Metastatic Liver Carcinoma in the Adrenal Gland (tissue), 2 donors: ENCODE measurements around the genes ITPR1 and EDEM1.

DNA sequence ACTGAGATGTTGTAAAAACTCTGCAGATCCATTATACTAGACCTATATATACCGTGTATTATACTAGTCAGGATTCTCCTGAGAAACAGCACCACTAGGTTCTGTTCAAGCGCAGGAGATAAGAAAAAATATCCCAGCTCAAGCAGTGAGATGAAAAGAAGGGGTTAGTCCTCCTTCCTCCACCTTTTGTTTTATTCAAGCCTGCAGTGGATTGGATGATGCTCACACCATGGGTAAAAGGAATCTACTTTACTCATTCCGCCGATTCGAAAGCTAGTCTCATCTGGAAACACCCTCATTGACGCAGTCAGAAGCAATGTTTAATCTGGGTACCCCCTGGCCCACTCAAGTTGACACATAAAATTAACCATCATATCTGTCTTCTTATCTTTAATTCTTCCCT, 340.3 kb downstream of the CHL1 start:
- PRO-cap, 2 experiments, result no peak in any of the 2 experiments

GRCh38 chr3:2099039-2099684, 496 bp downstream of the CNTN4 start:
- PRO-cap, 2 experiments, result no peak in any of the 2 experiments

- PRO-cap, 2 experiments, result no peak in any of the 2 experiments
These were observed 17.3 kb downstream of the SETMAR start for GRCh38 chr3:4320325-4321078.

- PRO-cap, 2 experiments, result peak in 2 of 2 experiments; most common plus-strand start chr3:4493350 (in 2); most common minus-strand start chr3:4492833 (in 1)
These were observed at the start of gene ITPR1 for GRCh38 chr3:4492629-4493644. Gene ITPR1 (plus strand): TSS chr3:4493348.

- PRO-cap, 2 experiments, result no peak in any of the 2 experiments
These were observed 788 bp downstream of the ITPR1 start for GRCh38 chr3:4493970-4494302.

GRCh38 chr3:4550537-4551209, 57.5 kb downstream of the ITPR1 start:
- PRO-cap, 2 experiments, result no peak in any of the 2 experiments

GRCh38 chr3:4794582-4795335, 184.5 kb upstream of the BHLHE40 start:
- PRO-cap, 2 experiments, result no peak in any of the 2 experiments

DNA sequence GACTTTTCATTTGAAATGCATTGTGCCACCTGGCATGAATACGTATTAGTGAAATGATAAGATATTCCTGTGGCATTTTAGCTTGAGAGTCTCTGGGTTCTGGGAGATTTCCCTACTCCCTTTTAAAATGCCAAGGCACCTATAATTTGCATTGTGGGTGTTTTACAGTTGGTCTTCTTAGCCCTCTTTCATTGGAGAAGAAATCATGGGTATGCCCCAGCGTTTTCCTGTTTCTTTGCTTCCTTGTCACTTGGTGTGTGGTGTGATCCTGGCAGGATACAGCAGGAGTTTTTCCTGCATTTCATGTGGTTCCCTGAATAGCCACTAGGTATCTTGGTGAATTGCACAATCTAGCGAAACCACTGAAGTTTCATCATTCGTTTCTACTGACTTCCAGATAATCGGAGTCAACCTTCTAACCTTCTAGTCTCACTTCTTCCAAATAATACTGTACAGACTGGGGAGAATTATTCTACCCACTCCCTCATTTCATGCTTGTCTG, 2.5 kb downstream of the BHLHE40 start:
- PRO-cap, 2 experiments, result peak in 2 of 2 experiments; most common plus-strand start position 376 of the sequence (in 2); most common minus-strand start position 252 of the sequence (in 2)

GRCh38 chr3:4982179-4982628, 3.0 kb downstream of the BHLHE40 start:
- PRO-cap, 2 experiments, result no peak in any of the 2 experiments

GRCh38 chr3:4982709-4983214, 3.5 kb downstream of the BHLHE40 start:
- PRO-cap, 2 experiments, result no peak in any of the 2 experiments

- PRO-cap, 2 experiments, result peak in 2 of 2 experiments; most common plus-strand start chr3:4987033 (in 1); most common minus-strand start chr3:4986682 (in 2)
These were observed 7.6 kb downstream of the BHLHE40 start for GRCh38 chr3:4986432-4987674.

- PRO-cap, 2 experiments, result no peak in any of the 2 experiments
These were observed 66.9 kb upstream of the ARL8B start for GRCh38 chr3:5055240-5055562.

GRCh38 chr3:5187042-5187985, at the start of gene EDEM1:
Gene EDEM1 (plus strand): TSS chr3:5187707.
- PRO-cap, 2 experiments, result peak in 2 of 2 experiments; most common plus-strand start chr3:5187707 (in 2); most common minus-strand start chr3:5187338 (in 2)

DNA sequence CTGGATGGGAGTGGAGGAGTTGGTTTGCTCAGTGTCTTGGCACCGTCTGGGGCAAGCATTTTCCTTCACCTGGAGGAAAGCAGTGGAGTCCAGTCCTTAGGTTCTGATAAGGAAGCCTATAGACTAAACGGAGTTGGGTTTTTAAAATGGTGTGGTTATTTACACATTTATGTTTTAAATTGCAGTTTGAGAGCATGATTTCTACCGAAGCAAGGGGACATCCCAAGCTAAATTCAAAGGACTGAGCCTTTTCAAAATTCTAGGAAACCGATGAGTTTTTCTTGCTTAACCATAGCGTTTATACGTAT, 1.7 kb downstream of the EDEM1 start:
- PRO-cap, 2 experiments, result no peak in any of the 2 experiments

DNA sequence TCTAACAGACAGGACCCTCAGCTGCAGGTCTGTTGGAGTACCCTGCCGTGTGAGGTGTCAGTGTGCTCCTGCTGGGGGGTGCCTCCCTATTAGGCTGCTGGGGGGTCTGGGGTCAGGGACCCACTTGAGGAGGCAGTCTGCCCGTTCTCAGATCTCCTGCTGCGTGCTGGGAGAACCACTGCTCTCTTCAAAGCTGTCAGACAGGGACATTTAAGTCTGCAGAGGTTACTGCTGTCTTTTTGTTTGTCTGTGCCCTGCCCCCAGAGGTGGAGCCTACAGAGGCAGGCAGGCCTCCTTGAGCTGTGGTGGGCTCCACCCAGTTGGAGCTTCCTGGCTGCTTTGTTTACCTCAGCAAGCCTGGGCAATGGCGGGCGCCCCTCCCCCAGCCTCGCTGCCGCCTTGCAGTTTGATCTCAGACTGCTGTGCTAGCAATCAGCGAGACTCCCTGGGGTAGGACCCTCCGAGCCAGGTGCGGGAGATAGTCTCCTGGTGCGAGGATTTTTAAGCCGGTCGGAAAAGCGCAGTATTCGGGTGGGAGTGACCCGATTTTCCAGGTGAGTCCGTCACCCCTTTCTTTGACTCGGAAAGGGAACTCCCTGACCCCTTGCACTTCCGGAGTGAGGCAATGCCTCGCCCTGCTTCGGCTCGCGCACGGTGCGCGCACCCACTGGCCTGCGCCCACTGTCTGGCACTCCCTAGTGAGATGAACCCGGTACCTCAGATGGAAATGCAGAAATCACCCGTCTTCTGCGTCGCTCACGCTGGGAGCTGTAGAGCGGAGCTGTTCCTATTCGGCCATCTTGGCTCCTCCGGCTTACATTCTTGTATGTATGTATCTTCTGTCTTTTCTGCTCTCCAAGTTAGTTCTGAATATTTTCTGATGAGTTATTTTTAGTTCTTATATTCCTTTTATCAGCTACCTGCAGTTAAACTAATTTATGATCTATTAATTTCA, 370.5 kb upstream of the GRM7 start:
- PRO-cap, 2 experiments, result no peak in any of the 2 experiments

- PRO-cap, 2 experiments, result no peak in any of the 2 experiments
These were observed 50.1 kb upstream of the LMCD1 start for GRCh38 chr3:8451494-8452010.

- PRO-cap, 2 experiments, result no peak in any of the 2 experiments
These were observed 53.4 kb downstream of the LMCD1 start for GRCh38 chr3:8554669-8555694.

DNA sequence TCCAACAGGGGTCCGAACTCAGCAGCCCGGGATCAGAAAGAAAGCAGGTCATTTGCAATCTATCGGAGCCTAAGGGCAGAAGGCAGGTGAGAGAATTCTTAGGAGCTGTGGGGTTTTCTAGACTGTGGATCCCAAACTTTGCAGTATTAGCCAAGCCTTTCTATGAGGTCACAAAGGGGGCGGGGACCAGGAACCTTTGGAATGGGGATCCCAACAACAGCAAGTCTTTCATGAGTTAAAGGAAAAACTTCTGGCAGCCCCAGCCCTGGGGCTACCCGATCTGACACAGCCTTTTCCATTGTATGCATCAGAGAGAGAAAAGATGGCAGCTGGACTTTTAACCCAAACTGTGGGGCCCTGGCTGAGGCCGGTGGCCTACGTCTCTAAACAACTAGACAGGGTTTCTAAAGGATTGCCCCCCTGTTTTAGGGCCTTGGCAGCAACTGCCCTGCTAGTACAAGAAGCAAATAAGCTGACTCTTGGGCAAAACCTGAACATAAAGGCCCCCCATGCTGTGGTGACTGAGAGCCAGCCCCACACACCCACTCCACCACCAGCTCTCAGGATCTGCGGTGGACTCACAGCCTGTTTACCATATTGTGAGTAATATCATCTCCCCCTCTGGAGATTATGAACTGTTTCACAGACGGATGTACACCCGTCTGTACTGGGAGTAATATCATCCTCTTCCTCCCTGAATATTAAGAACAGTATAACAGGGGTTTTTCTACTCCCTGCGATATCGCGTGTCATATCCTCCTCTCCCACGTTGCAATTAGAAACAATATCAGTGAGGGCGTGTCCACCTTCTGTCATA, 32.9 kb upstream of the SSUH2 start:
- PRO-cap, 2 experiments, result no peak in any of the 2 experiments

- PRO-cap, 2 experiments, result no peak in any of the 2 experiments
These were observed 65.5 kb downstream of the SRGAP3 start for GRCh38 chr3:9183712-9184486.

DNA sequence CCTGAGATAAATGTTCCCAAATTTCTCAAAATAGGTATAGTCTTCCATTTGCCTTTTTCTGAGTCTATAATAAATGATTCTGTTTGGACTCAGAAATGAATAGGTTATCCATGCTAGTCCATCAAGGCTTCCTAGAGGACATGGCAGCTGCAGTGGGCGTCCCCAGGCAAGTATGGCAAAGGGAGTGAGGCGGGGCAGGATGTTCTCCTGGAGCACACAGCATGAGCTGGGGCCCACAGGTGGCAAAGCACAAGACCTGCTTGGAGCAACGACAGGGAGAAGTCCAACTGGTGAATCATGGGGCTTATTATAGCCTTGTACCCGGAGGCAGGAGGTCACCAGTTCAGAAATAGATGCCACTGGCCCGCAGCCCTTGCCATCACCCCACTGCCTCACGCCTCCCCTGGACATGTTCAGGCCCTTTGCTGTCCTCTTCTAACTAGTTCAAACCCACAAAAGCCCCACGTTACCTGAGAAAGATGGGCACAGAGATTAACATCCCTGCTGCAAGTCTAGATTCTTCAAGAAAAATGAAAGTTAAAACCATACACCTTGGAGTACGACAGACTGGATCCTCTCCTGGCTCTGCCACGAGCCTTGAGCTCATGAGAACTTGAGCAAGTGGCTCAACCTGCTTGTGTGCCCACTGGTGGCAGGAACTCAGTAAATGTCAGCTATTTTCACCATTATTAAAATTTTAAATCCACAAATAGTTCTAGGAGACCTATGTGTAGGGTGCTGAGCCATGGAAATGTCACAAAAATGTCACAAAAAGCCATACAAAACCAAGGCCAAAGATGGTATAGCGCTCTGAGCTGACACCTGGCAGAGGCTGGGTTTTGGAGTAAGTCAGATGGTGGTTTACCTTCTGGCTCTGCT, 1.8 kb upstream of the SRGAP3 start:
- PRO-cap, 2 experiments, result no peak in any of the 2 experiments